Urinary bladder (tissue), 3 donors: ENCODE data around the gene FGB.

DNA sequence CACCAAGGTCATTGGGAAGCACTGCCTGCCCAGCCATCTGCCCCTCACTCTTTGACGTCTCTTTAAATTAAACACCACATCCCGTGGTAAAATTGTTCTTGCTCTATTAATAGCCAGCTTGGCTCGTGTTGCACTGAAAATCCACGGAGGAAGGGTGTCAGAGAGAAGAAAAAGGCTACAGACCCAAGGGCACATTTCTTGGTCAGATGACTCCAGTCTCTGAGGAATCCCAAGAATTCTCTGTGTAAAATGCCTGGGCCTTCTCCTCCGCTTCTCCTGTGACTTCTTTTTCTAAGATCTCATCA lies 45.7 kb upstream of the GATB start:
- PRO-cap = no peak
- RAMPAGE, long total RNA = no peak

GRCh38 chr4:152100269-152101384 lies 339.8 kb upstream of the GATB start:
- PRO-cap = unidirectional peak, plus-strand start at chr4:152100779
- RAMPAGE, long total RNA = no peak

DNA sequence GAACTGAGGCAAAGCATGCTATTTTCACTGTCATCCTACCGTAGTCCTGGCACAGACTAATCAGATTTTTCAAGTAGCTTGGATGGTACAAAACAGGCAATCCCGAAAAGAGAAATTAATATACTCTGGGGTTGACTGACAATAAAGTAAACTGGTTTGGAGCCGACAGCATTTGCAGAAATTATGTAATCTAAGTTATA lies 182.8 kb downstream of the FBXW7 start:
- PRO-cap = no peak
- RAMPAGE, long total RNA = no peak

DNA sequence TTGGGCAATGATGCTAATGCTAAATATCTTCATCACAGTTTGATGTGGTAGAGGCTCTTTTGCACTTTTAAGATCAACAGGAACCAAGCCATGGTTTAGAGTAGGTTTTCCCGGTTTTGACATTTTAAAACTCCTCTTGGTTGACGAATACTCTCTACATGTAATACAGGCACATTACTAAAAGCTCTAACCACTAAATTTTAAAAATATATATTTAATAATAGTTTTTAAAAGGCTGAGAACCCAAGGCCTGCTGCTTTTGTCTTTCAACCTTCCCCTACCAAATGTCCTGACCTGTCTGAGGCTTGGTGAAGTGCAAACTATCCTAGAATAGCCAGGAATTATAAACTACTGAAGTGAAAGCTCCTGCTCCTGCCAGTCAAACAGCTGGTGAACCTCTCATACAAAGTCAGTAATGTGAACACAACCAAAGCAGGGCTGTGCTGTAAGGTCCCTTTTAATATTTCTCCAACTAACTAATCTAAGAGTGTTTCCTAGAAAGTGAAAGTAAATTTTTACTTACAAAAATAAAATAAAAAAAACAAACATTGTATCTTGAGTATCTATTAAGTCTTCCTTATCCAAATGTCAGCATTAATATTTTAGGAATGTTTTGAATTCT lies 153.6 kb downstream of the FBXW7 start:
- PRO-cap = no peak
- RAMPAGE, long total RNA = no peak

DNA sequence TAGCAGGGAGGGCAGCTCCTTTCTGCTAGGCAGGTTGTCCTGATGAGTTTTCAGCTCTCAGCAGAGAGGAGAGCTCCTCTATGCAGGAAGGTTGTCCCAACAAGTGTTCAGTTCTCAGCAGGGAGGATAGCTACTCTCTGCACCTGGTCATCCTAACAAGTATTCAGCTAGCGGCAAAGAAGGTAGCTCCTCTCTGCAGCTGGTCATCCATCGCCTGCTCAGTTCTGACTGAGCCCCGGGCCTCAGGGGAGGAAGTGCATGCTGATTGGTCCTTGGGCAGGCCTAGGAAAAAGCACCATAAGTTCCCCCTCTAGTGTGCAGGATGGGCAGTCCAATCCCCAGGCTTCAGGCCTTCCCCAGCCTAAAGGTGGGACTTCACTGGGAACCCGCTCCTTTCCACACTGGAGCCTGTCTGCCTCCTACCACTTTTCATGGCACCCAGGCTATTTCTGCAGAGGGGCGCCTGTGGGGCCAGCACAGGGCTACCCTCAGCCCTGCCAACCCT lies 4.4 kb upstream of the FBXW7 start:
- PRO-cap = no peak
- RAMPAGE, long total RNA = no peak

DNA sequence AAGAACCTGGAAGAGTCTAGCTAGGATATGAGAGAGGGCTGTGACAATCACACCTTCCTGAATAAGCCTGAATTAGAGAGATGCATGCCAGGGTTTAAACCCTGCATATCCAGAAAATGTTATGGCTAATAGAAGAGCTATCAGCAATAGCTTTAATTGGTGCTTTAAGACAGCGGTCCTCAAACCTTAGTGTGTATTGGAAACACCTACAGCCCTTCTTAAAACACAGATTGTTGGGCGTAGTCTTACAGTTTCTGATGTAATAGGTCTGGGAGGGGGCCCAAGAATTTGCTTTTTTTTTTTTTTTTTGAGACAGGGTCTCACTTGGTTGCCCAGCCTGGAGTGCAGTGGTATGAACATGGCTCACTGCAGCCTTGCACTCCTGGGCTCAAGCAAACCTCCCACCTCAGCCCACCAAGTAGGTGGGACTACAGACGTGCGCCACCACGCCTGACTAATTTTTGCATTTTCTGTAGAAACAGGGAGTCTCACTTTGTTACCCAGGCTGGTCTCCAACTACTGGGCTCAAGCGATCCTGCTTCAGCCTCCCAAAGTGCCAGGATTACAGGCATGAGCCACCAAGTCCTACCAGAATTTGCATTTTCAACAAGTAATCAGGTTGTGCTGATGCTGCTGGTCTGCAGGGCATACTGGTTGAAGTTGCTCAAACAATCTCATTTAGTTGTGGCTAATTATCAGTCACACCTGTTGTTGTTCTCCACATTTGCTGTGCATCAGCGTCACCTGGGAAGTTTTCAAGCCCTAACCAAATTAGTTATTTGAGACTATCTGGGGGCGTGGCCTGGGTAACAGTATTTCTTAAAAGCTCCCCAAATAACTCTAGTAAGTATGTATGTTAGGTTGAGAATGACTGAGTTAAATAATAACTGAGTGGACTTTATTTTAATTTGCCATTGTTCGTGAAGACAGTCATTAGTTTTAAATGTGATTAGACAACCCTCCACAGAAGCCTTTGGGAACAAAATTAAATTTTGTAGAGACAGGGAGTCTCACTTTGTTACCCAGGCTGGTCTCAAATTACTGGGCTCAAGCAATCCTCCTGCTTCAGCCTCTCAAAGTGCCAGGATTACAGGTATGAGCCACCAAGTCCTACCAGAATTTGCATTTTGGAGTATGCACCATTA lies 13.9 kb downstream of the TMEM154 start:
- PRO-cap = no peak
- RAMPAGE, long total RNA = no peak

DNA sequence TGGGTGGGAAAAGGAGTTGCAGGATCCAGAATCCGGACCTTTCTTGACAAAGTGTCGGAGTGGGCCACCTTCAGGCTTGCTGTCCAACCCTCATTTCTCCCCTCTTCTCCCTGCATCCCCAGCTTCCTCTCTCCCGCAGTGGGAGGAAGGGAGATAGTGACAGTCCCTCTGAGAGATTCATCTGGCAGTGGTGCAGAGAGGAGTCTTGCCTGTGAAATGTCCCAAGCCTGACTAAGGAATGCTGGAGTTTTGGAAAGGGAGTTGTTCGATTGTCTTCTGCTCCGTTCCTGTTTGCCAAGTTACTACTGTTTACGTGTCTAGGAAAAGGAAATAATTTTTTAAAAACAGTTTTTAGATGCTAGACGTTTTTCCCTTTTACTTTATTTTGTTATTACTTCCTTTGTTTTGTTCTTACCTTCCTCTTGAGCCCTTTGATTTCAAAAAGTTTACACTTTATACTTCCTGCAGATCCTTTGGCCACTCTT lies 784 bp downstream of the ARFIP1 start:
- PRO-cap = unidirectional peak, minus-strand start at position 183 of the sequence
- RAMPAGE, long total RNA = no peak

DNA sequence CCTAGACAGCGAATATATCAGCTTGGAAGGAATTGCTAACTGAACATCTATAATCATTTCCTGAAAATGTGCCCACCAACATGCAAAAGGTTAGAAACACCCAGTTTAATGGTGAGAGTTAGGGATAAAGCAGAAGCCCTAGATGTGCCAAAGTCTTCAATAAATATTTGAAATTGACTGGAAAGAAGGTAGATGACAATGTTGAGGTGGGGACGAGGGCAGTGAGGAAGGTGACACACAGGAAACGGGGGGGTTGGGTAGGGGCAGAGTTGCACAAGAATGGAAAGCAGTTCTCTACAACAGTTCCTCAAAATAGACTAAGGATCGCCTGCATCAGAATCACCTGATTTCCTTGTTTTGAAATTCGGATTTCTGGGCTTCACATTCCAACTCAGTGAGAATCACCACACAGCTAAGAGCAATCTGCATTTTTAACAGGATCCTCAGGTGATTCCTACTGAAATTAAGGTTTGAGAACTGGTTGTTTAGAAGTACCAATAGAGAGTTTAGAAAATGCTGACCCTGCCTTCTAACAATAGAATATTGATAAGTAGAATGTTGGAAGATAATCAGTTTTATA lies 70.6 kb downstream of the ARFIP1 start:
- PRO-cap = unidirectional peak, plus-strand start at position 389 of the sequence
- RAMPAGE, long total RNA = no peak

DNA sequence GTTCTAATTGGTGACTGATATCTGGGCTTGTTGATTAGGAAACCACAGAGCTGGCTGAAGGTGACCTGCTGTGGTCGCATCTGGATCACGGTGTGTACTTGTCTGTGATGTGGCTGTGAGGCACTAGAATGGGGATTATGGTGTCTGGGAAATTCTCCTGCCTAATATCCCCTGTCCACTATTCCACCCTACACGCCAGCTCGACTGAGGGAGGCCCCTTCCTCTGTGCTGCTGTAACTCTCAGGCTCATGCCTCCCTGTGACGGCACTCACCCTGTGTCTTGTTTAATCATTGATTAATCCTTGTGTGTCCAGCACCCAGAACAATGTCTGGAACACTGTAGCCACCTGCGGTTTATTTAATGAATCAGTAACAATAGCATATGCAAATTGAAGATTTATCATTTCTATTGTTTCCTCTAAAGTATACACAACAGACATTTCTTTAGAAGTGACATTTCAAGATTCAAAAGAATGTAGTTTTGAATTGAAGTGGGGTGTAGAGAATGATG lies 14.8 kb upstream of the TRIM2 start:
- PRO-cap = no peak
- RAMPAGE, long total RNA = no peak

DNA sequence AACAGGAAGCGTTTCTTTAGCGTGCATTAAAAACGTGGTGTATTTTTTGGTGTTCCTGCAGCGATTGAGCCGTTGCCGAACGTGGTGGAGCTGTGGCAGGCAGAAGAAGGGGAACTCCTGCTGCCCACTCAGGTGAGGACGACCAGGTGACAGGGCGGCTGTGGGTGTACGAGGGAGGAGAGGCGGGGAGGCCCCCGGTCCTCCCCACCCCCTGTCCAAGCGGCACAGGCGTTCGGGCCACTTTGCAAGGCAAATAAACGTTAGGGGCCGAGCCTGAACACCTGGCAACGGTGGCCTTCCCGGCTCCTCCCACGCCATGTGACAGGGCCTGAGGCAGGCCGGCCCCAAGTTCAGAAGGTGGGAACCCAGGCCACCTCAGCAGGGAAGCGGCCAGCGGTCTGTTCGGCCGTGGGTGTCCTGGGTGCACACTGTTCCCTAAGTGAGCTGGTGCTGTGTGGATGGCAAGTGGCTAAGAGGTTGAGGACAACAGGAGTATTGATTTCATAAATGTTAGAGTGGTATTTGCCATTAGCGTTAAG lies 1.1 kb downstream of the TMEM131L start:
- PRO-cap = bidirectional peak, plus-strand start at position 378 of the sequence, minus-strand start at position 251 of the sequence
- RAMPAGE, long total RNA = no peak

DNA sequence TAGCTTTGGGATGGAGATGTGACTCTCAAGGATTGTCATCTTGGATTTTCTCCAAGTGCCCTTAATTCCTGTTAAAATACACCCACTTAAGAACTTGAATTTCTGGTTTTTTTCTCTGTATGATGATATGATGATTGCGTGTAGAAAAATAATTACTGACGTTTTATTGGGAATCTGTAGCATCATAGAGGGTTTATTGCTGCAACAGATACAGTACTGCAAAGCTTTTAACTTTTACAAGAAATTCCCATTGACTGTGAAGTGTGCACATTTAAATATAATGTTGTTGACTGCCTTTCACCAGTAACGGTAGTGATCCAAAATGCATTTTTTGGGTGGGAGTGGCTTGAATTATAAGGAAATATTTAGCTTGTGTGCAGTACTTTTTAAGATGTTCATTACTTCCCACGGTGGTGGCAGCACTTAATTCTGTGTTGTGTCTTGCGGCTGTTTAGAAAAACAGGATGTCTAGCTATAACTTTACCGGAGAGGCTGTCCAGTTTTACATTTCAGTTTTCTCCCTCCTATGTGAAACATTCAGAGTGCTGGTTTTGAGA lies 1.6 kb downstream of the TMEM131L start:
- PRO-cap = no peak
- RAMPAGE, long total RNA = no peak

DNA sequence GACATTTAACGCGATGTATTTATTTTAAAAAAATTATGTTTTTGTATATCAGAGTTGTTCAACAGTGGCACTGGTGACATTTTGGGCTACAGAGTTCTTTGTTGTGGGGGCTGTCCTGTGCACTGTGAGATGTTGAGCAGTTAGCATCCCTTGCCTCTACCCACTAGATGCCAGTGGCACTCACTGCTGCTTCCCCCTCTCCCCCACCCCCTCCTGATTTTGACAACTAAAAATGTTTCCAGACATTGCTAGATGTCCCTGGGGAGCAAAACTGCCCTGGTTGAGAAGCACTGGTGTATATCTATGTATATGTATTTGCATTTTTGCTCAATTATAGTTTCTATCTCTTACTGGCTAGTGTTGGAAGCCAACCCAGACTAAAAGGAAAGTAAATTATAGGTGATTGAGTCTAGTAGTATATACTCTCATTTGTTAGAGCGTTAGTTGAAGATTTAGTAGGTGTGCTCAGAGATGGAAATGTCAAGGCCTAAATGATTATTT lies 2.4 kb downstream of the TMEM131L start:
- PRO-cap = no peak
- RAMPAGE, long total RNA = no peak

DNA sequence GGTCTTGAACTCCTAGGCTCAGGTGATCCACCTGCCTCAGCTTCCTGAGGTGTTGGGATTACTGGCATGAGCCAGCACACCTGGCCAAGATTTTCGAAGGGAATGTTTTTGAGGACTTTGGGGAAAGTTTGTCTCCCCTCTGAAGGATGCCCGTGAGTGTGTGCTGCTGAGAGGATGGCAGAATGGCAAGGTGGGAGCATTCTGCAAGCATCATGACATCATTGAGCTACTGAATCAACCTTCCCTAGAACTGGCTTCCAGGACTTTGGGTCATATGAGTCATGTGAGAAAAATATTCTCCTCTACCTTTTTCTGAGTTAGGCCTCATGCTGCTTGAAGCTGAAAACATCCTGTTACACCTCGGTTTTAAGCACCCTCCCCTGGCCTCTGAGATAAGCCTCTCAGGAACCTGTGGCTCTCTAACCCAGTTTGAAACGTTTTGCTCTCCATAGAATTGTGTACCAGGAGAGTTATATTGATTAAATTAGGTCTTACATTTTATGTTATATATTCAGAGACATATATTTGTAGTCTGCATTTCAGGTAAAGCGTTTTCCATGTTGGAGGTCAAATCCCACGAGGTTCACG lies 31.0 kb downstream of the TMEM131L start:
- PRO-cap = no peak
- RAMPAGE, long total RNA = no peak

DNA sequence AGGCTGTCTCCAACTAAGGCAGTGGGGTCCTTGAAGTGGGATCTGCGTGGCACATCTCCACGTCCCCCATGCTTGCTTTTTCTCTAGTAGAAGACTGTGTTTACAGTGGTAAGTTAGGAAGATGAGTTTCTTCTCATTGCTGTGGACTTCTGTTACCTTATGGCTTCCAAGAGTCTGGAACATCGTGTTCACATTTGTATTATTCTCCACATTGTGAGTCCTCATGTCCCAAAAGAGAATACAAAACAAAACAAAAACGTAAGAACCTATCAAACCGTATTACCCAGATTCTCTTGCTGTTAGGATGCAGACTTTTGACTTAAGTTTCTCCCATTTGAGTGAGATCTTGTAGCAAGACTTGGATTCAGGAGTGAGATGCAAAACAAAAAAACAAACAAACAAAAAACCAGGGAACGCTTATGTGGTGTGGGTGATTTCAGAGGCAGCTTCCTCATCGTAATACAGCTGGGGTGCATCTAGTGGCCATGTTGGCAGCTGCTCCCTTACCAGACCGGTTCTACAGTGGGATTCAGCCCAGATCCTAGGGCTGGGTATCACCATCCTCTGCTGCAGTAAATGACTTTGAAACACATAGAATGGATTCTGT lies 41.3 kb downstream of the TMEM131L start:
- PRO-cap = no peak
- RAMPAGE, long total RNA = no peak

DNA sequence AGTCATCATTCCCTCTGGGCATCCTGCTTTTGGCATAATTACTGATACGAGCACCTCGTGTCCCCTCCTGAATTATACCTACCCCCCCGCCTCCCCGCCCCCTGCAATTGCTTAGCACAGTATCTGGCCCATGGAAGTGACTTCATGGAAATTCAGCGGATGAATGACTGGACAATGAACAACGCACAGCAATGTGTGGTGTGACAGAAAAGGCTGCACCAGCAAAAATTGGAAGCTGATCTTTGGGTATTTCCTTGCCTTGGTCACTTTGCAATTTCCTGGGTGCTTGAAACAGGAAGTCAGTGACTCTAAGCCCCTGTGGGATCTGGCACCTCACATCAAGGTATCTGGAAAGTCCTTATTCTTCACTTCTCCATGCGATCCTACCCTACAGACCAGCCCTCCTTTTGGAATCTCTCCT lies 31.7 kb upstream of the TLR2 start:
- PRO-cap = no peak
- RAMPAGE, long total RNA = no peak

GRCh38 chr4:153781386-153781782 lies 7.5 kb downstream of the SFRP2 start:
- PRO-cap = no peak
- RAMPAGE, long total RNA = no peak

GRCh38 chr4:153787946-153788345 lies 937 bp downstream of the SFRP2 start:
- PRO-cap = no peak
- RAMPAGE, long total RNA = no peak

DNA sequence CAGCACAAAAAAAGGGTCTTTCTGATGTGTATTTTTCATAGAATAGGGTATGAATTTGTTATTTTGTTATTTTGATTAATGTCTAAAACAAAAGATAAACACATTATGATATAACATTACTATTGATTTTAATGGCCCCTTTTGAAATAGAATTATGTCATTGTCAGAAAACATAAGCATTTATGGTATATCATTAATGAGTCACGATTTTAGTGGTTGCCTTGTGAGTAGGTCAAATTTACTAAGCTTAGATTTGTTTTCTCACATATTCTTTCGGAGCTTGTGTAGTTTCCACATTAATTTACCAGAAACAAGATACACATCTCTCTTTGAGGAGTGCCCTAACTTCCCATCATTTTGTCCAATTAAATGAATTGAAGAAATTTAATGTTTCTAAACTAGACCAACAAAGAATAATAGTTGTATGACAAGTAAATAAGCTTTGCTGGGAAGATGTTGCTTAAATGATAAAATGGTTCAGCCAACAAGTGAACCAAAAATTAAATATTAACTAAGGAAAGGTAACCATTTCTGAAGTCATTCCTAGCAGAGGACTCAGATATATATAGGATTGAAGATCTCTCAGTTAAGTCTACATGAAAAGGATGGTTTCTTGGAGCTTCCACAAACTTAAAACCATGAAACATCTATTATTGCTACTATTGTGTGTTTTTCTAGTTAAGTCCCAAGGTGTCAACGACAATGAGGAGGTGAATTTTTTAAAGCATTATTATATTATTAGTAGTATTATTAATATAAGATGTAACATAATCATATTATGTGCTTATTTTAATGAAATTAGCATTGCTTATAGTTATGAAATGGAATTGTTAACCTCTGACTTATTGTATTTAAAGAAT lies at the start of gene FGB:
Gene FGB (plus strand): TSS at position 589 of the 860 bp plus-strand sequence.
- PRO-cap = no peak
- RAMPAGE, long total RNA = no peak

DNA sequence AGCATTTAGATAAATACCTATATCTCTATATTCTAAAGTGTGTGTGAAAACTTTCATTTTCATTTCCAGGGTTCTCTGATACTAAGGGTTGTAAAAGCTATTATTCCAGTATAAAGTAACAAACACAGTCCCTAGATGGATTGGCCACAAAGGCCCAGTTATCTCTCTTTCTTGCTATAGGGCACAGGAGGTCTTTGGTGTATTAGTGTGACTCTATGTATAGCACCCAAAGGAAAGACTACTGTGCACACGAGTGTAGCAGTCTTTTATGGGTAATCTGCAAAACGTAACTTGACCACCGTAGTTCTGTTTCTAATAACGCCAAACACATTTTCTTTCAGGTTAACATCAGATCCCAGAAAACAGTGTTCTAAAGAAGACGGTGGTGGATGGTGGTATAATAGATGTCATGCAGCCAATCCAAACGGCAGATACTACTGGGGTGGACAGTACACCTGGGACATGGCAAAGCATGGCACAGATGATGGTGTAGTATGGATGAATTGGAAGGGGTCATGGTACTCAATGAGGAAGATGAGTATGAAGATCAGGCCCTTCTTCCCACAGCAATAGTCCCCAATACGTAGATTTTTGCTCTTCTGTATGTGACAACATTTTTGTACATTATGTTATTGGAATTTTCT lies 7.4 kb downstream of the FGB start:
- PRO-cap = no peak
- RAMPAGE, long total RNA = no peak

DNA sequence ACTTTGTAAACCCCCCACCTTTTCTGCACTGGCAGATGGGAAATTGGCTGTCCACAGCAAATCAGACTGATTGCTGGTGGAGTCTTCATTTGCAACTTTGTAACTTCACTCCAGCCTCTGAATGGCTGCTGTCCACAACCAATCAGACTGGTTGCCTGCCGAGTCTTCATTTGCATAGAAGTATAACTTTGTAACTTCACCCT lies 46.1 kb upstream of the FGG start:
- PRO-cap = no peak
- RAMPAGE, long total RNA = no peak